H9 (cell line): ENCODE measurements around the genes INS and MRGPRG.

DNA sequence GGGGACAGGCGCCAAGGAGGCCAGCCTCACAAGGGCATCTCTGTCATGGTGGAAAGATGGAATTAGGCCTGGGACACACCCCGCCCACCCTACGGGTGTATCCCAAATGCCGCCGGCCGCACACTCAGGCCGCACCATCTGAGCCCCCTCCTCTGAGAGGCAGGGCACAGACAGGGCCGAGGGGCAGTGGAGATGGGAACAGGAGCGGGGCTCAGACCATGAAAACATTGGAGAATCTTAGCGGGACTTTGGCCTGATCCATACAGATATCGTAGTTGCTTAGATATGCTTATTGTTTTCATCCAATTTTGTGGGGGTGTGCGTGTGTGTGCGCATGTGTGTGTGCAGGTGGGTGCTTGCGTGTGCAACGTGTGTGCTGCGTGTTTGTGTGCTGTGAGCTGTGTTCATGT, 8.1 kb downstream of the IGF2 start:
- PRO-cap, result no peak

GRCh38 chr11:2139486-2139948, 328 bp upstream of the IGF2 start:
- PRO-cap, result no peak

DNA sequence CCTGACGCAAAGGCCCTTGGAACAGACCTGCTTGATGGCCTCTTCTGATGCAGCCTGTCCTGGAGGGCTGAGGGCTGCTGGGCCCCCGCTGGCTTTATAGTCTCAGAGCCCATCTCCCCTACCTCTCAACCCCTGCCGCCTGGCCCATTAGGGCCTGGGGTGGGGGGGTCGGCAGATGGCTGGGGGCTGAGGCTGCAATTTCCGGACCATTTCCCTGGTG, at the start of gene INS:
Gene INS, minus strand, starts transcription at position 69 of the 220 bp plus-strand sequence.
- PRO-cap, result no peak

DNA sequence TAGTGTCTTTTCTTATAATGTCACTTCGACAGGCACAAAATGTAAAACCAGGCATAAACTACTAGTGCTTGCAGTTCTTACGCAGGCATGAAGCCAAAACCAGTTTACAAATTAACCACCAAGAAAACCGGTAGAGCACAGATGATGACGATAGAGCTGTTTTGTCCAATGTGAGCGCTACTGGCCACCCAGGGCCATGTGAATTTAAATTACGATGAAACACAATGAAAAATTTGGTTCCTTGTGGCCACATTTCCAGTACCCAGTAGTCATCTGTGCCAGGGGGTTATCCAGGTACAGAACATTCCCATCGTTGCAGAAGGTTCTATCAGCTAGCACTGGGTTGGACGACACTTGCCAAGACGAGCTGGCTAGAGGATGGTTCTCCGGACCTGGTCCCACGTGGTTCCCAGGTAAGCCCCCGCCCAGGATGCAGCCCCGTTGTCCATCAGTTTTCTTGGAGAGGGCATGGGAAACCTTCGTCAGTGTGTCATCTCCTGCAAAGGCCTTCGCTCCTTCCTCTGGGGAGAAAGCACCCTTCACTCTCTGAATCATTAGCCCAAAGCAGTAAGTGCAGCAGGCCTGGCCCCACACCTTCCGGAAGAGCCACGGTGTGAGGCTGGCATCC, 1.1 kb upstream of the CD81 start:
- PRO-cap, result no peak

DNA sequence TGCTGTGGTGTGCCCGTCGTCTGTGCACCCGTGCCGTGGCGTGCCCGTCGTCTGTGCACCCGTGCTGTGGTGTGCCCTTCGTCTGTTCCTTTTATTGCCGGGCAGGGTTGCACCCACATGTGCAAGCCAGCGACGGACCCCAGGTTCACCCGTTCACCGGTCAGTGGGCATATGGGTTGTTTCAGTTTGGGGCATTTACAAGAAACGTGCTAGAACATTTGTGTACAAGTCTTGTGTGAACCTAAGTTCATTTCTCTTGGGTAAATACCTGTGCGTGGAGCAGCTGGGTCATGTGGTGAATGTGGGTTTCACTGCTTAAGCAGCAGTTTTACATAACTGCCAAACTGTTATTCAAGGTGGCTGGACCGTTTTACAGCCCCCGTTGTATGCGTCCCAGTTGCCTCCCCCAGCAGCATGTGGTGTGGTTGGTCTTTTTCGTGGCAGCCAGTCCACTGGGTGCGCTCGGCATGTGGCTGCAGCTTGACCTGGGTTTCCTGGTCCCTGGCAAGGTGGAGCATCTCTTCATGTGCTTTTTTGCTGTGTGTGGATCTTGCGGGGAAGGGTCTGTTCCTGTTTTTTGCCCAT, 8.6 kb downstream of the CD81 start:
- PRO-cap, result no peak

- PRO-cap, result no peak
Measured at GRCh38 chr11:2445946-2446580, 1.3 kb downstream of the KCNQ1 start.

DNA sequence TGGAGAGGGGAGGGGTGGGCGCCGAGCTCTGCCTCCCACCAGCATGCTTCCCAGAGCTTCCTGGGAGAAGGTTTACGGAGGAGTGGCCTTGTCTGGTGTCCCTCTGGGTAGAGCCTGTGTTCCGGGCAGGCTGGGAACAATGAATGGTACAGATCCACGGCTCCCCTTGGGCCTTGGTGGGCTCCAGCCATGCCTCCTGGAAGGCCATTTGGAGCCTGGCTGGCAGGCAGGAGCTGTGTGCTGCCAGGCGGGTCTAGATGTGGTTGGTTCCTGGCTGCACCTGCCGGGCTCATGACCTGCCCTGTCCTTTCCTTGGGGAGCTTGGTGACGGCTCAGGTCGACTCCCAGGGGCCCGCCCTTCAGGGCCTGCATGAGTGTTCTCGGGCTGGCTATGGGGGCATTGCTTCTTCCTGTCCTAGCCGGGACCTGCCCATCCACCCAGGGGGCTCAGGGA, 20.9 kb downstream of the KCNQ1 start:
- PRO-cap, result no peak

DNA sequence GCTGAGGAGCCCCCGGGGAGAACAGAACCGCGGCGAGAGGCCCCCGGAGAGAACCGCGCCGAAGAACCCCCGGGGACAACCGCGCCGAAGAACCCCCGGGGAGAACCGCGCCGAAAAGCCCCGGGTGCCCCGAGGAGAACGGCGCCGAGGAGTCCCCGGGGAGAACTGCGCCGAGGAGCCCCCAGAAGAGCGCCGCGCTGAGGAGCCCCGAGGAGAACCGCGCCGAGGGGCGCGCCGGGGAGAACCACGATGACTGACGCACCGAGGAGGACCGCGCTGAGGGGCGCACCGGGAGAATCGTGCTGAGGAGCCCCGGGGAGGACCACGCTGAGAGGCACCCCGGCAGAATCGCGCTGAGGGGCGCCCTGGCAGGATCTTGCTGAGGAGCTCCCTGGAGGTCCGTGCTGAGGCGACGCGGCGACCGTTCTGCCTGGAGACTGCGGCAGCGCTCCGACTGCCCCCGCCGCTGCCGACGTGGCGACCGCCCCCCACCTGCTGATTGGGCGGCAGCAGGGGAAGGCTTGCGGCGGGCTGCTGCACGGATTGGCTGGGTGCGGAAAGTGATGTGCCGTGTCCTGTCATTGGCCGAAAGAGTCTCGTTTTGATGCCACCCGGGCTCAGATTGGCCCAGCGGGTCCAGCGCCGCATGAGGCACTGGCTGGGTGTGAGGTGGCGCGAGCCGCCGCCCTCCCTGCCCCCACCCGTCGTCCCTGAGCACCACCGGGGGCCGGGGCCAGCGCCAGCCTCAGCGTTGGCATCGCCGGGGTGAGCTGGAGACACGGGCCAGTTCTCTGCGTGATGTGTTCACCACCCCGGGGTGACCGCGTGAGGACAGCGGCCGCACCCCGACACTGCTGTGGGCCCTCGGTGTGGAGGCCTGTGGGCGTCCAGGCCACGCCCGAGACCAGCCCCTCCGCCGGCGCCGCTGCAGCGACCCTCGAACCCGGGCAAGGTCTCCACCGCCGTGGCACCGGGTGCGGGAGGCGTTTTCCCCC, 185.7 kb downstream of the CDKN1C start:
- PRO-cap, result bidirectional peak, plus-strand start at position 713 of the sequence, minus-strand start at position 428 of the sequence

GRCh38 chr11:2728713-2729288, 156.8 kb downstream of the CDKN1C start:
- PRO-cap, result no peak

DNA sequence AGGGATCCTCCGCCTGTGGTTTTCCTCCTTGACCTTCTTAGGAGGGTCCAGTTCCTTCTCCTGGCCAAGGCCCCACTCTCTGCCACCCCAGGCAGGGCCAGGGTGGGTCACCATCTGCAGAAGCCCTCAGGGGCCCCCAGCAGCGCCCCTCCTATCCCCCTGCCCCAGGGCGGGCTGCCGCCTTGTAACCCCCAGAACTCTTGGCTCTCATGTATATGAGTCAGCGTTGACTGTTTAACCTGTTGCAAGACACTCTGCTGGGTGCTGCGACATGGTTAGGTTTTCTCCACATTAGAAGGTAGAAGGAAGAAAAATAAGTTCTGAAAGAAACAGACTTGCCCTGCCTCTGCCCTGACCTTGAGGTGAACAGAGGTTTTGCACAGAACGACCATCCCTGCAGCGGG, 143.8 kb downstream of the CDKN1C start:
- PRO-cap, result no peak

DNA sequence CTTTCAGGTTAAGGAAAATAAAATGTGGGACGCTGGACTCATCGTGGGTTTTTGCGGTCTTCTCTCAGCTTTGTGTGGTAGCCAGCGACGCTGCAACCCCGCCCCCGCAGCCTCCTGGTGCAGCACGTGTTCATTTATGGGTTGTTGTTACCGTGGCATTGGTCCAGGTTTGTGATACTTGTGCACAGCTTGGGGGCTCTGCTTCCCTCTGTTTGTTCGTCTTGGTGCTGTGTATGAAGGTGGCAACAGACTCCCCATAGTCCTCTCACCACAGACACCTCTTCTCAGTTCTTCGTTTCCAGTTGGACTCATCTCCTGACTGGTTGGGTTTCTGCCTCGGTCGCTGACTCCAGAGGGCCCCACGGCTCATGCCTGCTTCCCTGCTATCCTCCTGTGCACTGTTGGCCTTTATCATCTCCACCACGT, 76.3 kb downstream of the CDKN1C start:
- PRO-cap, result no peak

DNA sequence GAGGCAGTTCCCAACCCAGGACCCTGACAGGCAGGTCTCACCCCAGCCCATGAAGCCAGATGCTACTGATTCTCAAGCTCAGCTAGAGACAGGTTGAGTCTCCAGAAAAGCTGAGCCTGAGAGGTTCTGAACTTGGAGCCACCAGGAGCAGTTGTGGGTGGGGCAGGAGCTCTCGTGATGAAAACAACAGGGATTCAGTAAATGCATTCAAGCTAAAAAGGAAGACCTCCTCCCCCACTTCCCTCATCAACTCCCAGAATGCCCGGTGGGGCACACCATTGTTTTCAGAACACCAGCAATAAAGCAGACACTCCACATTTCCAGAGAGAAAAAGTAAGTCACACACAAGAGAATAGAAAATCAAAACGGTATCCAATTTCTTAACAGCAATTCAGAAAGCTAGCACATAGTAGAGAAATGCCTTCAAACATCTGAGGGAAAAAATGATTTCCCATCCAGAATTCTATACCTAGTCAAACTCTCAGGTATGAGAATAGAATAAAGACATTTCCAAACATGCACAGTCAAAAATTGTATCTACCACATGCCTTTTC, 56.9 kb downstream of the CDKN1C start:
- PRO-cap, result no peak

DNA sequence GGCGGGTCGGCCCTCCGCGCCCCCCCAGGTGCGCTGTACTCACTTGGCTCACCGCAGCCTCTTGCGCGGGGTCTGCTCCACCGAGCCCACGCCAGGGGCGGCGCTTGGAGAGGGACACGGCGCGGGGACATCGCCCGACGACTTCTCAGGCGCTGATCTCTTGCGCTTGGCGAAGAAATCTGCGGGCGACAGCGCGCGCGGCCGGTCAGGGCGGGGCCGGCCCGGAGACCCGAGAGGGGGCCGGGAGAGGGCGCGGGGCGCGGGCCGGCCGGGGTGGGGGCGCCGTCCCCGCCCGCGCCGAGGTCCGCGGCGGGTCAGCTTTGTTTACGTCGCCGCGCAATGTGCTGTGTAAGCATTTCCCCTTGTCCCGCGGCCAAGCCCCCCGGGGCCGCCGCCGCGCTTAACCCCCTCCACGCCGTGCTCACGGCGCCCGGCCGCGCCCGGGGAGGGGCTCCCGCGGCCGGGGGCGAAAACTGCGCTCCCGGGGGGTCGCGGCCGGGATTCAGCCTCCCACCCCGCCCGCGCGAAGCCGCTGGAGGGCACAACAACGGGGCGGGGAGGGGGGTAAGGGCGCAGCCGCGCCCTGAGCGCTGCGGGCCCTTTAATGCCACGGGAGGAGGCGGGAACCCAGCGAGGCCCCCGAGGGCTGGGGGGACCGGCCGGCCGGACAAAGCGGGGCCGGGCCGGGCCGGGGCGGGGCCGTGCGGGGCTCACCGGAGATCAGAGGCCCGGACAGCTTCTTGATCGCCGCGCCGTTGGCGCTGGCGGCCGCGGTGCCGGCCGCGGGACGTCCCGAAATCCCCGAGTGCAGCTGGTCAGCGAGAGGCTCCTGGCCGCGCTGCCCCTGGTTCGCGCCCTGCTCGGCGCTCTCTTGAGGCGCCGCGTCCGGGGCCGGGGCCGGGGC, 1.4 kb downstream of the CDKN1C start:
- PRO-cap, result bidirectional peak, plus-strand start at position 741 of the sequence, minus-strand start at position 603 of the sequence

DNA sequence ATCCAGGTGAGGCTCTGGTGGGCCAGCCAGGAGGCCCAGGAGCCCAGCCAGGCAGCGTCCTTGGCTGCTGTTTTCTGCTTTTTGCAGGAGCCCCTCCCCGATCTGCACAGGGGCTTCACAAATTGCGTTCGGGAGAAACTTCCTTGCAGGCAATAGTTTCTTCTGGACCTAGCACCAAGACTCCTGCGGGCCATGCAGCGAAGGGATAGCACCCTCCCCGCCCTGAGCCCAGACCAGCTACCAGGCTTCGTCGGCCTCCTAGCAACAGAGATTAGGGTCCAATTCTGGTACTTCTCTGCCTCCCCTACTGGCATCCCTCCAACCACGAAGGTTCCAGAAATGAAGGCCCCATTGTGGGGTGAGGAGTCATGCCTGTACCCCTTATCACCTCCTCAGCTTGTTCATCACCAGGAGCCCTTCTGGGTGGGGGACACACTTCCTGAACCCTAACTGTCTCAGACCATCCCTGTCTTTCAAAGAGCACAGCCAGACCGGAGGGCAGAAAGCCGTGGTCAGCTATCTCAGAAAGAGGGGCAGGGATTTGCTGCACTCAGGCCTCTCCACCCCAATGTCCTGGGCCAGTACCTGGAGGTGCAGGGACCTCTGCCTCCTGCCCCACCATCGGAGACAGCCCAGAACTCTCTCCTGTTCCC, 1.8 kb downstream of the PHLDA2 start:
- PRO-cap, result no peak

- PRO-cap, result no peak
Measured at GRCh38 chr11:3000264-3001016, 8.3 kb upstream of the NAP1L4 start.

DNA sequence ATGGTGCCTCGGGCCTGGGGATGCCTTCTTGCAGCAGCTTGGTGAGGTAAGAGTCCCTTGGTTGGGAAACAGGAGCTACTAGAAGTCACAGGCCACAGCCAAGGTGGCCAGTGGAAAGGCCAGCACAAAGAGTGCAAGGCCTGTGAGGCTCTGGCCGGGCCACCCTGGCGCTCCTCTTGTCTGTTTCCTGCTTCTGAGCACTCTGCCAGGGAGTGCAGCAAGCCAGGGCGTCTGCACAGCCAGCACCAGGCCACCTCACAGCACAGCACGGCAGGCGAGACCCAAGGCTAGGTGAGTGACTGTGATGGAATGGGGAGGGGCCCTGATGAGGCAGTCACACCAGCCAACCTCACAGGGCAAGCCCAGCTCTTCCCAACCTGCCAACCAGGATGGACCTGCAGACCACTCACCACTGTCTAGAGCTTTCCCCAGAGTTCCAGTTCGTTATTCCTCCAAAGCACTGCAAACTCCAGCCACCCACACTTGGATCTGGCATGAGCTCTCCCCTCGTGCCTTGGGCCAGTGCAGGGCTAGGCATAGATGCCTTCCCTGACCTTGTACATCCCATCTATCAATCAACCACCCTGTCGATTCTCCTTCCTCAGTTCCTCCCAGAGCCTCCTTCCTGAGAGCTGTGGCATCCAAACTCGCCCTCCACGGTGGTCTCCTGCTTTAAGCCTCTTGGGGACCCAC, 11.8 kb upstream of the NAP1L4 start:
- PRO-cap, result no peak

GRCh38 chr11:3072742-3073568, 15.7 kb upstream of the CARS1 start:
- PRO-cap, result no peak

DNA sequence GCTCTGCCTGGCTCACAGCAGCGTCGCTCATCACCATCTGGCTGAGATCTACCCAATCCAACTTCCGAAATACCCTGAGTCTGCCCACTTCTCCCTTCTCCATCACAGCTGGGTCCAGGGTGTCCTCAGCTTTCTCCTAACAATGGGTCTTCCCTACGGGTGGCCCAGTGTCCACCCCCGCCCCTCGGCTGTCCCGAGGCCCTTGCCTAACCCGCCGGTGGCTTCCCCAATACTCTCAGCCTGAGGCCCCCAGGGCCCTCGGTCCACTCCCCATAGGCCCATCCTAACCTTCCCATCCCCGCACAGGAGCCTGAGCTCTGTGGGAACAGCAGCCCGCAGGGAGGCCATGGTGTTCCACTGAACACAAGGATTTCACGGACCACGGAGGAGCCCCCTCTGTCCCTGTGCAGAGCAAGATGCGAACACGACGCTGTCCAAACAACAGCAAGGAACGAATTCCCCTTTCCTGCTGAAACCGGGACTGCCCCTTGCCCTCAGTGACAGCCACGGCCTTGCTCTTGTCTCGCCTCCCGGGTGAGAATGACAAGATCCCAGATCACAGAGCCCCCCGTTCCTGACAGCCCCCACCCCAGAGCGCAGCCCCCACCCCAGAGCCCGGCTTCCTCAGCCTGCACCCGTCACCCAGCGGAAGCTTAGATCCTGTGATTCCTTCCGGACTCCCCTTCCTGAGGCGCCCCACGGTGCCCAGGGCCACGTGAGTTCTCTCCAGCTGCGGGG, 48.8 kb upstream of the CARS1 start:
- PRO-cap, result no peak

DNA sequence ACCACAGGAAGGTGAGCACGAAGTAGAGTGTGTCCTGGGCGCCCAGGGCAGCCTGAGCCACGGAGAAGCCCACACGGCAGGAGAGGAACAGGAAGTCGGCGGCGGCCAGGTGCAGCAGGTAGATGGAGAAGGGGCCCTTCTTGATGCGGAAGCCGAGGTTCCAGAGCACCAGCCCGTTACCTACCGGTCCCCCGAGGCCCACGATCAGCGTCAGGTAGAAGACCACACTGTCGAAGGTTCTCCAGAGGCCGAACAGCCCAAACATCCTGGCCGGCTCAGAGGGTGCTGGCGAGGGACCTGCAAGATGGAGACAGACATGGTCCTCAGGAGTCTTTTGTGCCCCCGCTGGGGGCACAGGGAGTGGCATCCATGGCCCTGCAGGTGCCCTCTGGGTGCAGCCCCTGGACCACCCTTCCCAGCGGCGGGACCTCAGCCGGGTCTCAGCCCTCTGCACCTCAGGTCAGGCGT, at the start of gene MRGPRG:
Gene MRGPRG, minus strand, starts transcription at position 265 of the 468 bp plus-strand sequence.
- PRO-cap, result no peak

- PRO-cap, result no peak
Measured at GRCh38 chr11:3776215-3776521, 21.2 kb downstream of the NUP98 start.